Colon Carcinoma Metastatic in the Brain (tissue), 2 donors: ENCODE measurements around the genes KIF19, CD300LD and USH1G.

- PRO-cap, 2 experiments: no peak in any of the 2 experiments
Observed at GRCh38 chr17:74308206-74308568, 17.8 kb upstream of the KIF19 start.

GRCh38 chr17:74325776-74326448 lies at the start of gene KIF19:
KIF19 (plus strand) TSS chr17:74326226.
- PRO-cap, 2 experiments: no peak in any of the 2 experiments

DNA sequence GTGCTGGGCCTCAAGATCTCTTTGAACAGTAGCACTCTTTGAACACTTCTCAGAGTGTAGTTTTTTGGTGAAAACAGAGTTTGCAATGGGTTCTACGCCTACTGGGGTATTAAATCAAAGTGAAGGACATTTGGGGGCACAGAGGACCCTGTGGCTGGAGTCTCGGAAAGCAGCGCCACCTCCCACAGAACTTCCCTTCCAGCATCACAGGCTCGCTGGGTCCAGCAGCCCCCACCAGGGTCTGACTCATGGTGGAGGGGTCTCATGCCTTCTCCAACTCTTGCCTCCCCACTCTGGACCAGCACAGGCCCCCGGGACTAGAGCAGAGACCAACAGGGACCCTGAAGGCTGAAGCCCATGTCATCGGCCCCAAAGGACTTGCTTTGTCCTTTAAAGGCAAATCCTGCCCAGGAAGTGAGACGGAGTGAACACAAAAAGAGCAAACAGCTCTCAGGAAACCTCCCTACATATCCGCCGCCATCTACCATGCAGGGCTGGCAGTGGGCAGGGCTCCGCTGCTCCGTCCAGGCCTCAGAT lies 2.3 kb upstream of the GPRC5C start:
- PRO-cap, 2 experiments: no peak in any of the 2 experiments

DNA sequence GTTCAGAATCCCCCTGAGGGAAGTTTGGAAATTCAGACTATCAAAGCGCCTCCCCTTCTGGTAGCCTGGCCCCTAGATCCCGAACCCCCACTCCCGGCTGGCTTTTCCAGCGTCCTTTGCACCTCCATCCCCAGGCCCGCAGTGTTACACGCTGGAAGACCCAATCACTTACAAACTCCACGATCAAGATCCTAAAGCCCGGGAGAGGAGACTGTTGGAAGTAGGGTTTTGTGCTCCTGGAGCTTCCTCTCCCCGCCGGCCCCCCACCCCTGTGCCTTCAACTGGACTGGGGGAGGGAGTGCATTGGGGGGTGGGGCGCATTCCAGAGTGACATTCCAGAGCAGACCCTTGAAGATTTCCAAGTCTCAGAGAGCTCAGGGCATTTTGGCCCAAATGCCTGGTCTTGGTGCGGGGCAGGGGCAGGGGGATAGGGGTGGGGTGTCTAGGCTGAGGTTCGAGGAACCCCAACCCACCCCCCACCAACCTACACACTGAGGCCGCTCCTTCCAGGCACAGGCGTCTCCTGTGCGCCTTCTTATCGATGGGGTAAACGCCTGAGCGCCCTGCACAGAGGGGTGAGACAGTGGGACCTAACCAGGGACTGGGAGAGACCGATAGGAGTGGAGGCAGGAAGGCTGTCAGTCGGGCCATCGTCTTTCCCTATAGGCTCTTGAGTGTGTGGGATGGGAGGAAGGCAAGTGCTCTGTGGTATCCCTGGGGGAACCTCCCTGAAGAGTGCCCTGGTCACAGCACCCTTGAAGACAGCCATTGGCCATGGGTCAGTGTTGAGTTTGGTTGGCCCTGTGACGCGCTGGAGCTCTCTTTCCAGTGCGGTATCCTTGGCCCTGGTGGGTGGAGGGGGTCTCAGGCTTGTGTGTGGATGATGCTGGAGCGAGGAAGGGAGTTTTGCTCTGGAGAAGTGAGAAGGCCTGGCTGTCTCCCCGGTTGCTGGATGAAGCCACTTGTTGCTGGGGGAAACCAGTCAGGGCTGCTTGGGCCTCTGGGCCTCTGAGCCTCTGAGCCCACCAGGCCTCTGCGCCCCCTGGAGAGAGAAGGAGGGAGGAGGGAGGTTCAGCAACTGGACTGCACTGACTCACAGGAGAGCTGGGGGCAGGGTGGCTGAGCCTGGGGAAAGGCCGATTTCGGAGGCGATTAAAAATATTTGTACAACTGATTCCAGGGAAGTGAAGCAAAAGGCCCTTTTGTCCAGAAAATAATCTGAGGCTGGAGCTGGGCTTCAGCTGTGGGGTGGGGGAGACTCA lies 1.5 kb downstream of the GPRC5C start:
- PRO-cap, 2 experiments: no peak in any of the 2 experiments

GRCh38 chr17:74444622-74444844 lies 12.6 kb downstream of the GPRC5C start:
- PRO-cap, 2 experiments: no peak in any of the 2 experiments

DNA sequence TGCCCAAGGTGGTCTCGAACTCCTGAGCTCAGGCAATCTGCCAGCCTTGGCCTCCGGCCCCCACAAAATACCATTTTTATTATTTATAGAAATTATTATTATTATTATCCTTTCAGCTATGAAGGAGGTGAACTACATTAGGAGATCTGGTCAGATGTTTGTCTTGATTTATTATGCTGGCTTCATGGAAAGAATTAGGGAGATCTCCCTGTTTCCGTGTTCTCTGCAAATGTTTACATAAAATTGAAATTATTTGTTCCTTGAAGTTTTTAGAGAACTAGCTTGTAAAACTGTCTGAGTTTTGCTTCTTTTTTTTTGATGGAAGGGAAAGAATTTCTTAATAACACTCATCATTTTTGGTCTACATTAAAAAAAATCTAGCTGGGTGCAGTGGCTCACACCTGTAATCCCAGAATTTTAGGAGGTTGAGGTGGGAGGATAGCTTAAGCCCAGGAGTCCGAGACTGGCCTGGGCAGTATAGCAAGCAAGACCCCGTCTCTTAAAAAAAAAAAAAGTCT lies 2.5 kb downstream of the CD300A start:
- PRO-cap, 2 experiments: no peak in any of the 2 experiments

- PRO-cap, 2 experiments: no peak in any of the 2 experiments
Observed at GRCh38 chr17:74592065-74592572, at the start of gene CD300LD. CD300LD (minus strand) TSS chr17:74592283.

GRCh38 chr17:74639444-74640300 lies 16.1 kb upstream of the CD300E start:
- PRO-cap, 2 experiments: no peak in any of the 2 experiments

GRCh38 chr17:74749319-74750214 lies 1.1 kb downstream of the NHERF1 start:
- PRO-cap, 2 experiments: peak in 2 of 2 experiments; most common plus-strand start chr17:74749988 (in 1); most common minus-strand start chr17:74749819 (in 2)

DNA sequence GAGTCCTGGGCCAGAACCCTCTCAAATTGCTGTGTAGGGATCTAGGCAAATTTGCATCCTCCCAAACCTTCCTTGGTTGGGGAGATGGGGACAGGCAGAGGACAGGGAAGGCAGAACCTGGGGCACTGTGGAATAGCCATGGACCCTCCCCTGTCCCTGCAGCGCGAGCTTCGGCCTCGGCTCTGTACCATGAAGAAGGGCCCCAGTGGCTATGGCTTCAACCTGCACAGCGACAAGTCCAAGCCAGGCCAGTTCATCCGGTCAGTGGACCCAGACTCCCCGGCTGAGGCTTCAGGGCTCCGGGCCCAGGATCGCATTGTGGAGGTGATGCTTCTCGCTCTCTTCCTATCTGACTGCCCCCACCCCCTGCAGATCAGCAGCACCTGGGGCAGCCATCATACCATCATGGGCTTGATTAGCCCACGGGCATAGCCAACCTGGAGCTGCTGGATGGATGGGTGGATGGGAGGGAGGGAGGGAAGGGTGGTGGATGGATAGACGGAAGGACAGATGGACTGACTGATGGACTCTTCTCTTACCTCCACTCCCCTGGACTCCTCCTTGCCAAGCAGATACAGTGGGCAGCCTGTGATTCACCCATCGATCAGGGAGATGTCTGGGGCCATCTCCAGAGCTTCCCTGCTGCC lies 13.5 kb downstream of the NHERF1 start:
- PRO-cap, 2 experiments: no peak in any of the 2 experiments

GRCh38 chr17:74769578-74770146 lies 6.5 kb downstream of the NAT9 start:
- PRO-cap, 2 experiments: no peak in any of the 2 experiments

- PRO-cap, 2 experiments: no peak in any of the 2 experiments
Observed at GRCh38 chr17:74791450-74791820, 15.1 kb downstream of the TMEM104 start.

- PRO-cap, 2 experiments: no peak in any of the 2 experiments
Observed at GRCh38 chr17:74834121-74834407, 25.6 kb downstream of the GRIN2C start.

GRCh38 chr17:74873852-74874060 lies 962 bp upstream of the FDXR start:
- PRO-cap, 2 experiments: no peak in any of the 2 experiments

- PRO-cap, 2 experiments: no peak in any of the 2 experiments
Observed at GRCh38 chr17:74923045-74923483, at the start of gene USH1G. USH1G (minus strand) TSS chr17:74923255.

- PRO-cap, 2 experiments: peak in 1 of 2 experiments; most common plus-strand start chr17:74923760 (in 1); most common minus-strand start chr17:74923640 (in 1)
Observed at GRCh38 chr17:74923499-74923890, 440 bp upstream of the USH1G start.

DNA sequence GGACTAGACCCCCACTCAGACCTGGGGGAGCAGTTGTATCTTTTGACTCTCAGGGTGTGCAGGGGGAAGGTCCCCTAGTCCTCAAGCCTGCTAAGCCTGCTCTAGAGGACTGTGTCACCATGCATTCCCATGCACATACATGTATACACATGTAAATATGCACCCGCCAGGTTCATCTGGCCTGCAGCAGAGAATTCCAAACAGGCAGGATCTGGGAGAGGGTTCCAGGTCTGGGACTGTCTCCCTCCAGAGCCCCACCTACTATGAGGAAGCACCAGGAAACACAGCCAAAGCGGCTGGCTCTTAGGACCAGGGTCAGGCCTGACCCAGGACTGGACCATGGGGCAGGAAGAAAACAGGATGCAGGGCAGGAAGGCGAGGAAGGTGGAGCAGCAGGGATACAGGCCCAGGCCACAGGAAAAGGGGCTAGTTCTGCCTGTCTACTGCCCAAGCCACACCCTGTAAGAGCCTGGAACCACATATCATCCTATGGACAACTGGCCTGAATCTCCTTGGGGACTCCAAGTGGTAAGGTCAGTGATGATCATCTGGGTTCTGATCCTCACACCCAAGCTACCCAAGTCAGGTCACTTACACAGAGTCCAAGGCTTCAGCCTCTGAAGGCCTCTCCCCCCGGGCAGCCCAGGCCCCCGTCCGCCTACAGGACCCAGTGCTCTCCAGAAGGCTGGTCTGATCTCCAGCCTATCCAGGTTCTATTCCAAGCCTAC lies 2.1 kb downstream of the HID1 start:
- PRO-cap, 2 experiments: no peak in any of the 2 experiments

- PRO-cap, 2 experiments: no peak in any of the 2 experiments
Observed at GRCh38 chr17:75047755-75048112, 709 bp downstream of the KCTD2 start.

DNA sequence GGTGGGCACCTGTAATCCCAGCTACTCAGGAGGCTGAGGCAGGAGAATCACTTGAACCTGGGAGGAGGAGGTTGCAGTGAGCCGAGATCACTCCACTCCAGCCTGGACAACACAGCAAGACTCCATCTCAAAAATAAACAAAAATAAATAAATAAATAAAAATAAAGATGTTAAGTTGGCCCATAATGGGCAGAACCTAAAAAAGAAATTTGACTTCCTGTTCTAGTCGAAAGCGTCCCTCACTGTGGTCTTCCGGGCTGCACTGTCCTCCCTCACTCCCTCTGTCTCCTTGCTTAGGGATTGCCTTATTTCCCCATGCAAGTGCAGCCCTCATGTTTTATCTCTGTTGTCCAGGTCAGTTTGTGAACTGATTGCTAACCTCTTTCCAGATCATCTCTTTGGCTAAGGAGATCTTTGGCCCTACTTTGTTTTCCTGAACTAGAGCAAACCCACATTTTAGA lies 5.8 kb upstream of the SLC25A19 start:
- PRO-cap, 2 experiments: no peak in any of the 2 experiments

DNA sequence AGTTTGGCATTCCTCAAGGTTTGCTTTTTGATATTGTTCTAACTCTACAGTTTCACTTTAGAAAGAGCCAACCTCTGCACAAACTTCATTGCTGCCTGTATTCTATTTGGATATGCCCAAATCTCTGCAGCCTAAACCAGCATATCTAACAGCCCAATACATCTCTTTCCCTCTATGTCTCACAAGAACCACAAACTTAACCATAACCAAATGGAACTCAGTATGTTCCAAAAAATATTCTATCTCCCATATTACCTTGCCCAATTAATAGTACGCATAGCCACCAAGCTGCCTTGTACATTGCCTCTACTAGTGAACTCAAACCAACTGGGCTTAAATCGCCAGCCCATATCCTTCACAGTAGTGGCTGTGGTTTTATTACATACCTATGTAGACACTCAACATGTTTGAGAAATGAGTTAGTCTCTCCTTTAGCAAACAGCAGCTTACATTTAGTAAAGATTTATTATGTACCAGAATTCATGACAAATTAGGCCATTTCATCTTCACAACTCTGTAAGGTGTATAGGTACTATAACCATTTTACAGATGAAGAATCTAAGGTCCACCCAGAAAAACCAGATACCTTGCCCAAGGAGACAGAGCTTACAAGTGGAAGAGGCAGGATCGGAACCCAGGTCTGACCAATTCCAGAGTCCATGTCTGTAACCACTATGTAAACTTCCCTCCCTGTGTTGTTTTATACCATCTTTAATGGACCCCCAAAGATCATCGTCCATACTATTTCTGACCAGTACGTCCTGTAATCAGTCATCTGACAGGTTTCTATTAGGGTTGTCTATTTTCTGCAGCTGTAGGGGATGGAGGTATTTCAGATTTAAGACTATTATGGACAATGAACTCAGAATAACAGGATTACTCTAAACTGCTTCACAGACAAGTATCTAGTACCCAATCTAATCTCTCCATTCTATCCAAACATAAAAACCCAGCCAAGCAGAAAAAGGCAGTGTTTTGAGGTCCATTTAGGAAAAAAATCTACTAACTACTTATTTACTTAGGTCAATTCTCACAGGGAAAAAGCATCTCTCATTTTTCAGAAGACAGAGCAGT lies 41.2 kb downstream of the GRB2 start:
- PRO-cap, 2 experiments: no peak in any of the 2 experiments